Neutrophil (primary cell): ENCODE measurements around the genes WDR18, GPX4, CBARP and ATP5F1D.

DNA sequence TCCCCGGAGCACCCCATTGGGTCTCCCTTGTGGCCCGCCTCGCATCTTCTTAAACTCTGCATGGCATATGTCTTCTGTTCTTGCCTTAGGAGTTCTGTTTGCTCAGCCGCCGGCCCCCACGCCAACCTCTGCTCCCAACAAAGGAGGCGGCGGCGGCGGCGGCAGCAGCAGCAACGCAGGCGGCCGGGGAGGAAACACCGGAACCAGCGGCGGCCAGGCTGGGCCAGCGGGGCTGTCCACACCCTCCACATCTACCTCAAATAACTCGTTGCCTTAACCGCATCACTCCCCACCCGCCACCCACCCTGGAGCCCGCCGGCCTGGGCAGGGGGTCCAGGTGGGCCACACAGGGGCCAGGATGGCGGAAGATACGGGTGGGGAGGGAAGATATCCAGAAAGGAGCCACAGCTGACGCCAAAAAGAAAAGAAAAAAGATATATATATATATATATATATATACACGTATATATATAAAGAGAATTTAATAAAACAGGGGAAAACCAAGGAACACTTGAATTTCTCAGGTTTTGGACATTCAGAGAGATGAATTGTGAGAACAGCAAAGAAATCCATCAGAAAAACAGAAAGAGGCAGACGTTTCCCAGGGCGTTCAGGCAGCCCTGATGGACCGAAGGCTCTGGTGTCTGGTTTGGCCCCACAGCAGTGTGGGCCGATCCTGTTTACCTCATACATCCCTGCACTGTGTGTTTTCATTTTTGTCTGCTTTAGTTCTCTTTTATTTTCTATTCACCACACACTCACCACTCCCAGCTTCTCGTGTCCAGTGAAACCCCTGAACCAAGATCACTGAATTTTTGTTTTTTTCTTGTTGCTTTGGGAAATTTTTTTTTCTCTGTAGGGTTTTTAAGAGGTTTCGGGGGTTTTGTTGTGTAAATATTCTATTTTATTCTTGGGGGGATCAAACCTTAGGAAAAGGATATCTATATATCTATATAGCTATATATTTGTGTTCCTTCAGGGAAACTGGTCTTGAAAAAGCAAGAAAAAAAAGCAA lies 12.0 kb upstream of the WDR18 start:
- PRO-cap, result no peak

DNA sequence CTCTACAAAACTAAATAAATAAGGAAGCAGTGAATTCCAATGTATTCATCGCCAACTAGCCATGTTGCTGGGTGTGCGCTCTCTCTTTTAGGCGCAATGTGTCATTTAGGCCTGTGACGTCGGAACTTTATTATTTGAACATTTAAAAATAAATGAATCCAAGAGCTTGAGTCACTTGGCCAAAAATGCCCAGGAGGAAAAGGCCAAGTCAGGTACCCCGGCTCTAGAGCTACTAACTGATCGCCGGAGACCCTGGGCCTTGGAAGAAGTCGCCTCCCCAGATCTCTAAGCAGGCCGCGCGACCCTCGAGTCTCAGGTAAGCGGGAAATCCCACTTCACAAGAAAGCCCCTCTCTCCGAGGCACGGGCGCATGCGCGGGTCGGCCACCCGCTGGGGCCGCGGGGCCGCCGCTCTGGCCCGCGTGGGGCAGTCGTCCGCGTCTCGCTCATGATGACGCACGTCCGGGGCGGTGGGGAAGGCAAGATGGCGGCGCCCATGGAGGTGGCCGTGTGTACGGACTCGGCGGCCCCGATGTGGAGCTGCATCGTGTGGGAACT lies at the start of gene WDR18:
WDR18 (plus strand) TSS at position 475 of the 557 bp plus-strand sequence.
- PRO-cap, result unidirectional peak, plus-strand start at position 458 of the sequence

DNA sequence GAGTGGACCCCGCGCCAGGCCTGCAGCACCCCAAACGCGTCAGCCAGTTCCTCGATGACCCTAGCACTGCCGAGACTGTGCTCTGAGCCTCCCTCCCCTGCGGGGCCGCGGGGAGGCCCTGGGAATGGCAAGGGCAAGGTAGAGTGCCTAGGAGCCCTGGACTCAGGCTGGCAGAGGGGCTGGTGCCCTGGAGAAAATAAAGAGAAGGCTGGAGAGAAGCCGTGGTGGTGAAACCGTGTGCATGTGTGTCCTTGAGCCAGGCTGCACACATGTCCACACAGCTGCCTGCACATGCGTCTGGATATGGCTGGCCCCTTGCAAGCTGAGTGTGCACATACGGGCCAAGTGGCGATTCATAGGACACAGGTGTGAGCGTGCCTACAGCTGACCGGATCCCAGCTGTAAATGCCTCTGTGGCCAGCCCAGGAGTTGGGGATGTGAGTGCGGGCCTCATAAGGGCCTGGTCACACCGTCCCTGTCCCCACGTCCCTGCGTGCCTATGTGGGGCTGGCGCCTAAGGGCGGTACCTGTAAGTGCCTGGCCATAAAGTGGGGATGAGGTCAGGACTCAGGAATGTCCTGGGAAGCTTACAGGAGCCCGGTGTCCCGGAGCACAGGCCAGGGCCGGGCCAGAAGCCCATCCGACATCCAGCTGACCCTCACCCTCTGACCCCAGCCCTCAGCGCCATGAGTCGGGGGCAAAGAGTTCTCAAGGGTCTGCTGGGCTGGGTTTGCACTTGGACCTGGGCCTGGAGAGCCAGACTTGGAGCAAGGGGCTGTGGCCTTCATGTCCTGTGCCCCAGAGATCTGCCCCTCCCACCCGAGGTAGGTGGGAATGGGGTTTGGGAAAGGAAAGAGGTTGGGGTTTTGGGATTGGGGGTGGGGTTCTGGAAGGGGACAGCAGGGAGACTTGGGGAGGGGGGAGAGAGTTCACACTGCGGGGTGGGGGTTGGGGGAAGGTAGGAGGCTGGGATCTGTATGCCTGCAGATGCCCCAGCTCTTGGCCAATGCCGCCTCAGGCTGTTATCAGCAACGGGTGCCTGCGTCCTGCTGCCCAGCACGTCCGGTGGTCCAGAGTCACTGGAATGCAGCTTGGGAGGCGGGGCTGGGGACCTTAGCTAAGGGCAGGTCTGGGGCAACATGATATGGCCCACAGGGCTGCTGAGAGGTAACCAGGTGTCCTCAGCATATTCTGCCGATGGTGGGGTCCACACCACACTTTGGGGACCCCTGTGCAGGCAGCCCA lies 1.2 kb upstream of the ARHGAP45 start:
- PRO-cap, result no peak

DNA sequence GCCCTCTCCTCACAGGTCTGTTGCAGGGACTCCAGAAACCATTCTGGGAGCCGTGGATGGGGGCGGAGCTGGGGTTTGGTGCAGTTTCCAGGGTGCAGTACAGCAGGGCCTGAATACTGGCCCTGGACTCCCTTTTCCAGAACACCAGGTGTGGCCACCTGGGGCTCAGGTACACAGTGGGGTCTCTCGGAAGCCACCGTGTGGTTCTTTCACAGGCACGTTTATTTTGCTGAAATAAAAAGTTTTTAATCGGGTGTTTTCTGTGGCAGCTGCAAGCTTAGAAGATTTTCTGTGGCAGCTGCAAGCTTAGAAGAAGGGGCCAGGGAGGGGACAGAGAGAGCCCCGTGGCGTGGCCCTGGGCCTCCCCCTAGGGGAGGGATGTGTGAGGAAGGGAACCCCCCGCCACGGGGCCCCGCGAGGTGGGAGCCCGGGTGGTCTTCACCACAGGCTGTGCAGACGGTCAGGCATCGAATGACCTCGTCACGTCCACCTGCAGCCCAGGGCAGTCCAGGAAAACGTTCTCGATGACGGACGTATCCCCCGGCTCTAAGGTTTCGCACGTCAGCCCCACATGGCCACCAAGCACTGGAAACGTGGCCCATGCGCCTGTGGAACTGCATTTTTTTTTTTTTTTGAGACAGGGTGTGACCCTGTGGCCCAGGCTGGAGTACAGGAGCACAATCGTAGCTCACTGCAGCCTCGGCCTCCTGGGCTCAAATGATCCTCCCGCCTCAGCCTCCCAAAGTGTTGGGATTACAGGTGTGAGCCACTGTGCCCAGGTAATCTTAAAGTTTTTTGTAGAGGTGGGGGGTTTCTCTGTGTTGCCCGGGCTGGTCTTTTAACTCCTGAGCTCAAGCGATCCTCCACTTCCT lies 8.6 kb downstream of the POLR2E start:
- PRO-cap, result no peak

- PRO-cap, result unidirectional peak, plus-strand start at chr19:1088795
These were observed 6.3 kb downstream of the POLR2E start for GRCh38 chr19:1088548-1089532.

DNA sequence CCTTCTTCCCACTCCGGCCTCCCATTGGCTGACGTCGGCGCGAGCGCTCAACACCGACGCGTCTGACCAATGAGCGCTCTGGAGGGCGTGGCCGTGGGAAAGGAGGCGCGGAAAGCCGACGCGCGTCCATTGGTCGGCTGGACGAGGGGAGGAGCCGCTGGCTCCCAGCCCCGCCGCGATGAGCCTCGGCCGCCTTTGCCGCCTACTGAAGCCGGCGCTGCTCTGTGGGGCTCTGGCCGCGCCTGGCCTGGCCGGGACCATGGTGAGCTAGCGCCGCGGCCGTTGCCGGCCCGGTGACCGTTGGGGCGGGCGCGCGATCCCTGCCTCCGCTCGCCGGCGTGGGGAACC lies at the start of gene GPX4:
GPX4 (plus strand) TSS at position 129 of the 348 bp plus-strand sequence.
- PRO-cap, result bidirectional peak, plus-strand start at position 198 of the sequence, minus-strand start outside the sequence

DNA sequence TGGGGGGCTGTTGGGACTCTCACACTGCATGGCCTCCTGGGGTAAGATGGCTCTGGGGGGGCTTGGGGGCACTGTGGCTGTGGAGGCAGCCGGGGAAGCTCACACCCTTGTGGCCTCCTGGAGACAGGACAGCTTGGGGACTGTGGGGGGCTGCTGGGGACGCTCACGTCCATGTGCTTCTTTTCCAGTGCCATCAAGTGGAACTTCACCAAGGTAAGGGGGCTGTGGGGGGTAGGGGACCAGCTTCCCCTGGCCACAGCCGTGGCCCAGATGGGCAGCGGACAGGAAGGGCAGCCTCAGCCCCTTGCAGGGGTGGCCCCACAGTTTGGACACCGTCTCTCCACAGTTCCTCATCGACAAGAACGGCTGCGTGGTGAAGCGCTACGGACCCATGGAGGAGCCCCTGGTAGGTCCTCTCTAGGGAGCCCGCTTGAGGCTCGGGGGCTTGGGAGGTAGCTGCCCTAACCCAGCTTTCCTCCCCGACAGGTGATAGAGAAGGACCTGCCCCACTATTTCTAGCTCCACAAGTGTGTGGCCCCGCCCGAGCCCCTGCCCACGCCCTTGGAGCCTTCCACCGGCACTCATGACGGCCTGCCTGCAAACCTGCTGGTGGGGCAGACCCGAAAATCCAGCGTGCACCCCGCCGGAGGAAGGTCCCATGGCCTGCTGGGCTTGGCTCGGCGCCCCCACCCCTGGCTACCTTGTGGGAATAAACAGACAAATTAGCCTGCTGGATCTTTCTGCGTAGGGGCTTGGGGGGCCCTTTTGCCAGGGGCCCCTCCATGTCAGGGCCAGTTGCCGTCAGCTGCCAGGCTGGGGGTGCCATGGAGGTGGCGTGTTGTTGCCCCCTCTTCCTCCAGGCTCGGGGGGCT lies 2.5 kb downstream of the GPX4 start:
- PRO-cap, result no peak

- PRO-cap, result no peak
These were observed 9.7 kb downstream of the GPX4 start for GRCh38 chr19:1113268-1114096.

DNA sequence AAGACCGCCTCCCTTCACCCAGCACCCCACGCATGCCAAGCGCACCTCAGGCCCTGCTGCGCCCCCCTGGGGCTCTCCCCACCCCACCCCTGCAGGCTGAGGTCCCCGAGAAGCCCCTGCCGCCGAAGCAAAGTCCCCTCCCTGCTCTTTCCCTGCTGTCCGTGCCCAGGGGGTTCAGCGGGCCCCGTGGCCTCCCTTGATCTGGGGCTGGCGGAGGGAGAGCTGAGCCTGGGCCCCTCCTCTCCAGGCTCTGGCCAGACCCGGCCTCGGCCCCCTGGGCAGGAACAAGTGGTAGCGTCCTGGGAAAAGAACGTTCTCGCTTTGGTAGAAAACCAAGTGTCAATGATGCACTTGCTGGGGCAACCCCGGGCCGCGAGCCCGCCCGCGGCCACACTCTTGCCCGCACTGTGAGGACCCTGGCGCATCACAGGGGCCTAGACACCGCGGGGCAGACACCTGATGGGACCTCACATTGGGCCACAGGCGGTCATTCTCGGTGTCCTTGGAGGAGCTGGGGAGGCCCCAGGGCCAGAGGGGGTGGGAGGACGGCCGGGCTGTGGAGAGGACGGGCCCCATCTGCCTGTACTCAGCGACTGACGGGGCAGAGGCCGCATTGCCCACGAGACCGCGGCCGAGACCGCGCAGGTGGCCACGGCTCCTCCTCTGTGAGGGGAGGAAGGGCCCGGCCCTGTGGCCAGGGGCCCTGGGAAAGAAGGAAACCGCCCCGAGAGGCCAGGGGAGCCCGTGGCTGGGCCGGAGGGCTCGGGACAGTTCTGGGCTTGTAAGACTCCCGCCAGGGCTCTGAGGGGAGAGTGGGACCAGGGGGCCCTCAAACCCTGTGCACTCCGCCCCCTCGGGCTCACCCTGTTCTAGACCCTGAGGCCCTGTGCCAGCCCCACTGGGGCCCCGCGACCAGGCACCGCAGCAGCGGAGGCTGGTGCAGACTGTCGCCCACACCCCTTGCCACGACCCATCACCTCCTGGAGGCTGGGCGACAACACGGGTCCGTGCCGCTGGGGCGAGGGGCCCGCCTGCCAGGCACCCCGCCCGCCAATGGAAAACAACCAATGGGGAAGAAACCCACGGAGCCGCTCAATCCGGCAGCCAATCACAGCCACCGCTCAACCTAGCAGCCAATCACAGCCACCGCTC lies 29.2 kb downstream of the GPX4 start:
- PRO-cap, result bidirectional peak, plus-strand start at position 730 of the sequence, minus-strand start at position 578 of the sequence; bidirectional peak, plus-strand start outside the sequence, minus-strand start at position 982 of the sequence

GRCh38 chr19:1133753-1134058 lies 29.9 kb downstream of the GPX4 start:
- PRO-cap, result bidirectional peak, plus-strand start at chr19:1133864, minus-strand start at chr19:1133582

DNA sequence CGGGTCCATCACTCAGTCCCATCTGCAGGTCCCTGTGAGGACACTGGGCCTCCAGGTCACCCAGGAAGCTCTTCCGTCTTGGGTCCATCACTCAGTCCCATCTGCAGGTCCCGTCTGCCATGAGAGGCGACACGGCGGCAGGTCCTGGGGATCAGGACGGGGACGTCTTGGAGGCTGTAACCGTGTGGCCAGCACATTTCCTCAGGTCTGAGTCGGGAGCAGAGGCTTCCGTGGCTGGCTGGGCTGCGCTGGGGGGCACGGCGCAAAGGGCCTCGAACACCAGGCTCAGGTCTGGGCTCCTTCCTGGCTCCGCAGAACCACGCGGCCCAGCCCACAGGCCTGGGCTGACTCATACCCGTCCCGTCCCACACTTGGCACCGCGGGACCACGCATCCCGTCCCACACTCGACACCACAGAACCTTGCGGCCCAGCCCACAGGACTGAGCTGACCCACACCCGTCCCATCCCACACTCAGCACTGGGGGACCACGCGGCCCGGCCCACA lies 30.2 kb downstream of the SBNO2 start:
- PRO-cap, result no peak

GRCh38 chr19:1168273-1169508 lies 5.4 kb downstream of the SBNO2 start:
- PRO-cap, result no peak

- PRO-cap, result no peak
These were observed at the start of gene CBARP for GRCh38 chr19:1237688-1238503. TSS of gene CBARP (minus strand) at chr19:1238005.

- PRO-cap, result unidirectional peak, plus-strand start at chr19:1241803
These were observed at the start of gene ATP5F1D for GRCh38 chr19:1241305-1242025. TSS of gene ATP5F1D (plus strand) at chr19:1241751.

DNA sequence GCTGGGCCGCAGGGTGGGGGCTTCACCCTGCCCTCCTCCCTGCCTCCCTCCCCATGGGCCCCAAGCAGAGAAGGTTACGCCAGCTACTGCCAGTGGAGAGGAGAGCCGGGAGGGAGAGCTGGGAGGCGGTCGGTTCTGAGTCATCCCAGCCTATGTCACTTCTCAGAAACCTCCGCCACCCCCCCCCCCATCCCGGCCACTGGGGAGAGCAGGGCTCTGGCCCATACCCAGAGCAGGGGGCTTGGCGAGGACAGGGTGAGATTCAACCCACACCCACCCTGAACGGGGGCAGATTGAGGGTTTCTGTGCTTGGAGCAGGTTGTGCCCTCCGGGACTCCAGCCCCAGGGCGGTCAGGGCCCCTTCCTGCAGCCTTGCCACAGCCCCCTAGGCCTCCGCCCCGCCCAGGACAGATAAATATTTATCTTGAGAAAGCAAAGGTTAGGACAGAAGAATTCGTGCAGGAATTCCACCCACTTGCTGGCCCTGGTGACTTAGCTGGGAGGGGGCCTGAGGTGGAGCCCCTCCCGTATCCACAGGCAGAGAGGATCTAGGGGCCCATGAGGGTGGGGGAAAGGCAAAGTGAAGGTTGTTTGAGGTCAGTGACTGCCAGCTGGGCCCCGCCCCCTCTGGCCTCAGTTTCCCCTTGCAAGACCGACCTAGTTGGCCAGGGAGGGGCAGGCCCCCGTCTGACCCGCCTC lies 5.0 kb downstream of the MIDN start:
- PRO-cap, result bidirectional peak, plus-strand start at position 92 of the sequence, minus-strand start outside the sequence; unidirectional peak, plus-strand start at position 555 of the sequence

GRCh38 chr19:1266292-1267330 lies 2.5 kb upstream of the CIRBP start:
- PRO-cap, result bidirectional peak, plus-strand start at chr19:1266773, minus-strand start at chr19:1266518

GRCh38 chr19:1269213-1269283 lies 84 bp upstream of the CIRBP start:
- PRO-cap, result no peak

DNA sequence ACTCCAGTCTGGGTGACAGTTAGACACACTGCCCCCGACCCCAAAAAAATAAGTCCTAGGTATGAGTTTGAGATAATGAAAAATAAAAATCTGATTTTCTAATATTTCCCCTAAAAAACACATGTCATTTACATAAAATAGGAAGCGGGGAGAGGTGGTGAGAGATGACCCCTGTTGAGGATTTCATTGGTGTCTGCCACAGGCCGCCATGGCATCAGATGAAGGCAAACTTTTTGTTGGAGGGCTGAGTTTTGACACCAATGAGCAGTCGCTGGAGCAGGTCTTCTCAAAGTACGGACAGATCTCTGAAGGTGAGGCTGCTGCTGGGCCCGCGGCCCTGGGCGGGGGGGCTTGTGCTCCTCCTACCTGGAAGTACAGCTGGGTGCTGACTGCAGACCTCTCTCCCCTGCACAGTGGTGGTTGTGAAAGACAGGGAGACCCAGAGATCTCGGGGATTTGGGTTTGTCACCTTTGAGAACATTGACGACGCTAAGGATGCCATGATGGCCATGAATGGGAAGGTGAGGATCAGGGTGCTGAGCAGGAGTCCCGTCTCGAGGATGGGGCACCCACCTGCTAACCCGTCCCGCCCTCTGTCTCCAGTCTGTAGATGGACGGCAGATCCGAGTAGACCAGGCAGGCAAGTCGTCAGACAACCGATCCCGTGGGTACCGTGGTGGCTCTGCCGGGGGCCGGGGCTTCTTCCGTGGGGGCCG lies 1.8 kb downstream of the CIRBP start:
- PRO-cap, result no peak

- PRO-cap, result no peak
These were observed 953 bp downstream of the EFNA2 start for GRCh38 chr19:1286470-1287181.

DNA sequence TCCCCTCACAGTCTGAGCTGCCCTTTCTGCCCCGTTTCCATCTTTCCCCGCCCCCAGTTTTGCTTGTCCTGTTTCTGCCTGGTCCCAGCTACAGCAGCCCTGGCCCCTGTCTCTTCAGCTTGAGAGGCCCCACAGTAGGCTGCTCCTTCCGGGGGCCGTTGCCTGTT lies 13.8 kb upstream of the RPS15 start:
- PRO-cap, result no peak